Iris pigment epithelial cell (primary cell): ENCODE results near the gene HDLBP.

GRCh38 chr2:240575164-240575995 lies 7.1 kb downstream of the RNPEPL1 start:
- RRBS, result 89% methylated on average over 2 of the region's 19 CpGs

- RRBS, result no CpG with 5 or more reads among the region's 17 CpGs
These were observed 18.8 kb downstream of the CAPN10 start for GRCh38 chr2:240605236-240605897.

GRCh38 chr2:240872546-240873034 lies 4.0 kb downstream of the AGXT start:
- RRBS, result no CpG with 5 or more reads among the region's 7 CpGs

GRCh38 chr2:240896539-240897116 lies 672 bp upstream of the MAB21L4 start:
- RRBS, result 62% methylated on average over 1 of the region's 17 CpGs

DNA sequence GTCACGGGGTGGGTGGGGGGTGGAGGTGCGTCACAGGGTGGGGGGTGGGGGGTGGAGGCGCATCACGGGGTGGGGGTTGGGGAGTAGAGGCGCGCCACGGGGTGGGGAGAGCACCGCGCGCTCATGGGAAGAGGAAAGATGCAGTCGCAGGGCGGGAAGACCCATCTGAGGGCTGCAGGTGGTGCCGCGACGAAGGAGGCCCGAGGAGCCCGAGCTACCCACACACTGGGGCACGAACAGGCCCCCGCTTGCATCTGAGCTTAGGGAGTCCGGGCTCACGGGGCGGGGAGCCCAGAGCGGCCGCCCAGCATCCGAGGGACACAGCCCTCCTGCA lies 37.6 kb downstream of the SNED1 start:
- RRBS, result no CpG with 5 or more reads among the region's 25 CpGs

DNA sequence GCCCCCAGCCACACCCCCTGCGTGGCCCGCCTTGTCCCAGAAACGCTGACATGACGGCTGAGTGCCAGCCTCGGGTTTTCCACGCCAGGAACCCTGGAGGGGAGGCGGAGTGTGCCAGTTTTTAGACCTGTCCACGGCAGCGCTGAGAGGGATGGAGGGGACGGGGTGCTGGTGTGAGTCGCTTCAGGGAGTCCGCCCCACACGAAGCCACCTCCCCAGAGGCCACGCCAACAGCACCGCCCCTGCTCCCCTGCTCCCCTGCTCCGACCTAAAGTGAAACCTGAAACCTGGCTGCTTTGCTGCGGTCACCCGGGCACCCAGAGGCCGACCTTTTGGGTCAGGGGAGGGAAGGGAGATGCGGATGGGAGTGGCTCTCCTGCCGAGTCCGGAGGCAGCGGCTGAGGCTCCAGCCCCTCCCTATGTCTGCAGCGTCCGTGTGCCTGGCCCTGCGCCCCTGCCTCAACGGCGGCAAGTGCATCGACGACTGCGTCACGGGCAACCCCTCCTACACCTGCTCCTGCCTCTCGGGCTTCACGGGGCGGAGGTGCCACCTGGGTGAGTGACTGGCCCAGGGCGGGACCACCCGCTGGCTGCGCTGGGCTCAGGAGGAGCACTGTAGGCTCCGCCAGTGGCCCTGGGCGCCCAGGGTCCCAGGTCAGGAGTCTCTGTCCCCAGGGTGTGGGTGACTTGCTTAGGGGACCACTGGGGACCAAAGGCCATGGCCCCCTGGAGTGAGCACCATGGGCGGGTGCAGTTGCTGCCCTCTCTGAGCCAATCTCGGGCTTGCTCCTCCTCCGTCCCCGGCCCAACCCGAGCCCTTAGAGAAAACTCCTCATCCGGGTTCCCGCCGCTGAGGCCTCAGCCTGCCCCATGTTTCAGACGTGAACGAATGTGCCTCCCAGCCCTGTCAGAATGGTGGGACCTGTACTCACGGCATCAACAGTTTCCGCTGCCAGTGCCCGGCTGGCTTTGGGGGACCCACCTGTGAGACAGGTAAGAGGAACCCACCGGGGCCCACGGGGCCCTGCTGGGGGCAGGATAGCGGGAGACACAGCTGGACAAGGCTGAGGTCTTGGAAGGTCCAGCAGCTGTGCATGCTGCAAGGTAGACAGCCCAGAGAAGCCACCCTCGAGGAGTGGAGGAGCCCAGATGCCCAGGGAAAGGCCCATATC lies 38.3 kb downstream of the SNED1 start:
- RRBS, result 36% methylated on average over 6 of the region's 57 CpGs

DNA sequence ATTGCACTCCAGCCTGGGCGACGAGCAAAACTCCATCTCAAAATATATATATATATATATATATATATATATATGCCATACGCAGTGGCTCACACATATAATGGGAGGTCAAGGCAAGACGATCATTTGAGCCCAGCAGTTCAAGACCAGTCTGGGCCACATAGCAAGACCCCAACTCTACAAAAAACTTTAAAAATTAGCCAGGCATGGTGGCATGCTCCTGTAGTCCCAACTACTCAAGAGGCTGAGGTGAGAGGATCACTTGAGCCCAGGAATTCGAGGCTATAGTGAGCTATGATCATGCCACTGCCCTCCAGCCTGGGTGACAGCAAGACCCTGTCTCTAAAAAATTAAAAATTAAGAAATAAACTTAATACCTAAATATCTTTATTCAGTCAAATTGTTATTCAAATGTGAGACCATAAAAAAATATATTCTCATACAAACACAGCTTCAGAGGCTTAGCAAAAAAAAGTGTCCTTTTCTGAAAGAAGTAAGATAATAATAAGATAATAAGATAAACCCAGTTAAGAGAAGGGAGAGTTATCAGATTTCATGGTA lies 44.7 kb downstream of the MTERF4 start:
- RRBS, result no CpG with 5 or more reads among the region's 5 CpGs

DNA sequence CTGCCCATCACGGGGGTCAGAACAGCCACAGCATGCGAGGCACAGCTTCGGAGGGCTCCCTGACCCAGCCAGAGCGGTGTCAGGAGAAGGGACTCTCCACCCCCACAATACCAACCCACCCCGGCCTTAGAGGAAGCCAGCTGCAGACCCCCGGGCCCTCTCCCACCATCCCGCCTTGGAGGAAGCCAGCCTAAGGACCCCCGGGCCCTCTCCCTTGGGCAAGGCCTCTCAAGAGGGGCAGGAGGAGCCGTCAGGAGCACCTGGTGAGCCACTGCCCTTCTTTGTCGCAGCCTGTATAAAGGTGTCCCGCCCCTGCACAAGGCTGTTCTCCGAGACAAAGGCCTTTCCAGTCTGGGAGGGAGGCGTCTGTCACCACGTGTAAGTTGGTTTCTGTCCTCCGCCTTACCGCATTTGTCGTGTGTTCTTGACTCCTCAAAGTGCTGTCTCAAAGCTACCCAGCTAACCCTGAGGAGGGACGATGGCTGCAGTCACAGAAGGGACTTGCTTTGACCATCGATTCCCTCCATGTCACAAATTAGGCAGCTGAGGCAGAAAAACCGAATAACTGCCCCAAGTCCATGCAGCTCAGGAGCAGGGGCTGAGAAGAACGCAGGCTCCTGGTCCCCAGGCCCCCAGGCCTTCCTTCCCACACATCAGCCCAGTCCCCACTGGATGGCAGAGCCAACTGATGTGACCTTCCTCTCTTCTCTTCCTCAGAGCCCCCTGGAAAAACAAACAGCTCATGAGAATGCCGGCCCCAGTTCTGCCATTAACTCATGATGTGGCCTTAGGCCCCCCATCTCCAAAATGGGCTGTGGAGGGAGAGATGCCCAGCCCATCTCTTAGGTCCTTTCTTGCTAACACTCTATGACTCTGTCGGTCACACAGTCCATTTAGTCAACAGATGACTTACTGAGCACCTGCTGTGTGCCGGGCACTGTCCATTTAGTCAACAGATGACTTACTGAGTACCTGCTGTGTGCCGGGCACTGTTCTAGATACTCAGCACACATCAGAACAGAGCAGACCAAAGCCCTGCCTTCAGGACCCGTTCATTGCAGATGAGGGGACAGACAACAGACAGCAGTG lies 19.8 kb downstream of the MTERF4 start:
- RRBS, result 75% methylated on average over 4 of the region's 26 CpGs

- RRBS, result no CpG with 5 or more reads among the region's 12 CpGs
These were observed 10.8 kb downstream of the MTERF4 start for GRCh38 chr2:241091089-241091808.

DNA sequence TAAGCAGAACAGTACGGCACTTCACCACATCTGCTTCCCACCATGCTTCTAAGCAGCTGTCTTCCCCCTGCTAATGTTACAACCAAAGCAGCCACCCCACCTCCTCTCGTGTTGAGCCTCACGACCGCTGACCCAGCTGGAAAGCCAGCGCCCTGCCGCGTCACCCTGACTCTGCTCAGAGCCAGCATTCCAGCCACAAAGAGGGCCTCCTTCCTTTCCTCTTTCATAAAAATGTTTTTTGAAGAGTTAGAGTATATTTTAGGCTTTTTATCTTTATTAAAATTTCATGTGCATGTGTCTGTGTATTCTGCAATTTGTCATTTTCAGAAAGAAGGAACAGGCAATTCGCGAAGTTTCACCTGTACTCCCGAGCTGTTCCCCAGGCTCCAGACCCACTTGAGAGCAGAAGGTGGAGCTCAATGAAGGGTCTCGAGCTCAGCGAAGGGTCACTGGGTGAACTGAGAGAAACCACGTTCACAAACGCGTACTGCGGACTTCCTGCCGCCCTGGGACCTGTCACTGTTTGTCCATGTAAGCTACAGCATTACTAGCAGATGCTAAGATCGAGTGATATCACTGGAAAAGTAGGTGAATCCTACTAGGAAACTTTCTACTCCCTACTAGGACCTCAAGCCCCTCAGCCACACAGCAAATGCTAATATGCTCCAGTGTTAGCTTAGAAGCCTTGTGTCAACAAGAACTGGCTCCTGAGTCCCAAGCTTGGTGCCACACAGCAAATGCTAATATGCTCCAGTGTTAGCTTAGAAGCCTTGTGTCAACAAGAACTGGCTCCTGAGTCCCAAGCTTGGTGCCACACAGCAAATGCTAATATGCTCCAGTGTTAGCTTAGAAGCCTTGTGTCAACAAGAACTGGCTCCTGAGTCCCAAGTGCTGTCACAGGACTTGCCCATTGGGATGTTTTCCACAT lies 9.0 kb downstream of the MTERF4 start:
- RRBS, result no CpG with 5 or more reads among the region's 18 CpGs

GRCh38 chr2:241112023-241113343 lies 10.4 kb upstream of the MTERF4 start:
- RRBS, result no CpG with 5 or more reads among the region's 33 CpGs

GRCh38 chr2:241239482-241240225 lies 51.2 kb downstream of the ANO7 start:
- RRBS, result no CpG with 5 or more reads among the region's 32 CpGs

DNA sequence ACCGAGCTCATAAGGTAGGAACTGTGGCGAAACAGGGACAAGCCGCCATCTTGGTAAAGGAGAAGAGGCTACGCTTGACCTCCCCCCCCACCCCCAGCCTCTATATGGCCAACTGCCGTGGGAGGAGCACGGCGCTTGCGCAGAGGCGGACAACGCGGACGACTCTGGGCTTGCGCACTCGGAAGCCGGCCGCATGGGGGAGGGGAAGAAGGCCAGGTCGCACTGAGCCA lies at the start of gene HDLBP:
Gene HDLBP (minus strand): TSS at position 76 of the 230 bp plus-strand sequence.
- RRBS, result no CpG with 5 or more reads among the region's 17 CpGs

GRCh38 chr2:241350541-241351226 lies 5.4 kb upstream of the FARP2 start:
- RRBS, result no CpG with 5 or more reads among the region's 5 CpGs

DNA sequence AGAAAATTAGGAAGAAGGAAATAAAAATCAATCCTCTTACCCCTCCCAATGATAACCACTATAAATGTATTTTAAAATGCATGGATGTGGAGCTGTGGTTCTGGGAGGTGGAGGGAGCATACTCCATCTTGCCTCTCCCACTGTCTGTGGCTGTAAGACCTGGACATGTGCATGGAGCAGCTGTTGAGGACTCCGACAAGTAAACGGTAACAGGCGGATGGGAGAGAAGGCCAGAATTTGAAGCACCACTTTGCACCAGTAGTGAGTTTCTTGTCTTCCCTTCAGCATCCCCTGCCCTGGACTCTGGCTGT lies 6.7 kb downstream of the FARP2 start:
- RRBS, result no CpG with 5 or more reads among the region's 3 CpGs

DNA sequence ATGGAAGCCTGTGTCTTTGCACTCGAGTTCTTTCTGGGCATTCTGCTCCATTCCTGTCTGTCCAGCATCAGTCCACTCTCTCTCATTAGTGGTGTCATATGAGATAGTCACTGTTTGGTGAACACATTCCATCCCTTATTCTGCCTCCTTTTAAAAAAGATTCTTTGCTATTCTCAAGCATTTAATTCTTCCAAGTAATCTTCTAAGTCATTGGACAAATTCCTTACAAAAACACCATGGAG lies 19.7 kb downstream of the STK25 start:
- RRBS, result no CpG with 5 or more reads among the region's 1 CpG

GRCh38 chr2:241496843-241497485 lies 11.4 kb downstream of the STK25 start:
- RRBS, result no CpG with 5 or more reads among the region's 19 CpGs

GRCh38 chr2:241547217-241547766 lies 11.3 kb upstream of the BOK start:
- RRBS, result no CpG with 5 or more reads among the region's 10 CpGs

DNA sequence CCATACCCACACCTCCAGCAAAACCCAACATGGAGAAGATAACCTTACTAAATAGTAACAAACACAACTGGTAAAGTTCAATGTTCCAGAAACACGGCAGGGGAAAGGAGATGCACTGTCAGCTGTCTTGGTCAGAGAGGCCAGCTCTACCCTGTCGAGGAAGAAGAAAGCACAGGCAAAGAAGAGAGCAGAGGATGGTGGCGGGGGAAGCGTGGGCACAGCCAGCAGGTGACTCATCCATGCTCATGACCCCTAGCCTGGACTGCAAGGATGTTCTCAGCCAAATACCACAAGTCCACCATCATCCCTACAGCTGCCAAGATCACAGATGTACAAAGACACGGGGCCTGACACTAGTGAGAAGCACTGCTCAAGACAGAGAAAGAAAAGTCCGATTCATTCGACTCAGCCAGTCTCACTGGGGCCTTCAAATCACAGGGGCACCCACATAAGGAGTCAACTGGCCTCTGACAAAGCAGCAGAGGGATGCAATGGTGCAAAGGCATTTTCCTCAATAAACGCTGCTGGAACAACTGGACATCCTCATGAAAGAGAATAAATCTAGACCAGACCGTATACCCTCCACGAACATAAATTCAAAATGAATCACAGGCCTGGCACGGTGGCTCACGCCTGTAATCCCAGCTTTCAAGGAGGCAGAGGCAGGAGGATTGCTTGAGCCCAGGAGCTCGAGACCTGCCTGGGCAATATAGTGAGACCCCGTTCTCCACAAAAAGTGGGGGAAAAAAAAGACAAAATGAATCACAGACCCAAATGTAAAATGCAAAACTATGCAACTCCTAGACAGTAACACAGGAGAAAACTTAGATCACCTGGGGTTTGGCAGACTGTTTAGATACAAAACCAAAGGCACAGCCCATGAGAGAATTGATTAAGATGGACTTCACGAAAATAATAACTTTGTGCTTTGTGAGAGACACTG lies 5.5 kb downstream of the DTYMK start:
- RRBS, result no CpG with 5 or more reads among the region's 15 CpGs

- RRBS, result no CpG with 5 or more reads among the region's 11 CpGs
These were observed 3.1 kb upstream of the DTYMK start for GRCh38 chr2:241689616-241690226.